Testis (tissue), 5 donors: Measurements from ENCODE around the genes COG3 and ERICH6B.

DNA sequence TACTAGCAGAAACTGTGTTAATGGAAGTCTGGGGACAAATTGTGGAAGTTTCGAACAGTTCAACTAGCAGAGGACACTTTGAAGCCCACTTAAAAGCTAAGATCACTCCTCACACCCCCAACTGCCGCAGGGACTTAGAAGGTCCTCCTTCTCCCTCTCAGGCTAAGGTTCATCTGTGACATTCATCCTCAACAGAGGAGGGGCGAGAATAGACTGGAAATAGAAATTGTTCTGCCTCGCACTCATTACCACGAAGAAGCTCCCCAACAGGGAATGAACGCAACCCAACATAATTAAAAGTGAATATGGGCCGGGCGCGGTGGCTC lies 70.4 kb downstream of the NUFIP1 start:
- PRO-cap, 3 experiments, result no peak in any of the 3 experiments
- RAMPAGE, long total RNA, 2 experiments, result no peak in any of the 2 experiments
- RRBS, result no CpG with 5 or more reads among the region's 9 CpGs

GRCh38 chr13:44922168-44922963 lies 66.9 kb downstream of the NUFIP1 start:
- PRO-cap, 3 experiments, result peak in 2 of 3 experiments; most common plus-strand start chr13:44922673 (in 2); most common minus-strand start chr13:44922566 (in 1)
- RAMPAGE, long total RNA, 2 experiments, result no peak in any of the 2 experiments
- RRBS, result no CpG with 5 or more reads among the region's 3 CpGs

GRCh38 chr13:45121319-45121681 lies 990 bp downstream of the GTF2F2 start:
- PRO-cap, 3 experiments, result no peak in any of the 3 experiments
- RAMPAGE, long total RNA, 2 experiments, result no peak in any of the 2 experiments
- RRBS, result no CpG with 5 or more reads among the region's 4 CpGs

GRCh38 chr13:45414935-45415254 lies 3.3 kb downstream of the SLC25A30 start:
- PRO-cap, 3 experiments, result no peak in any of the 3 experiments
- RAMPAGE, long total RNA, 2 experiments, result no peak in any of the 2 experiments
- RRBS, result no CpG with 5 or more reads among the region's 3 CpGs

- PRO-cap, 3 experiments, result no peak in any of the 3 experiments
- RAMPAGE, long total RNA, 2 experiments, result no peak in any of the 2 experiments
- RRBS, result no CpG with 5 or more reads among the region's 7 CpGs
Observed at GRCh38 chr13:45447084-45447607, 17.6 kb upstream of the COG3 start.

DNA sequence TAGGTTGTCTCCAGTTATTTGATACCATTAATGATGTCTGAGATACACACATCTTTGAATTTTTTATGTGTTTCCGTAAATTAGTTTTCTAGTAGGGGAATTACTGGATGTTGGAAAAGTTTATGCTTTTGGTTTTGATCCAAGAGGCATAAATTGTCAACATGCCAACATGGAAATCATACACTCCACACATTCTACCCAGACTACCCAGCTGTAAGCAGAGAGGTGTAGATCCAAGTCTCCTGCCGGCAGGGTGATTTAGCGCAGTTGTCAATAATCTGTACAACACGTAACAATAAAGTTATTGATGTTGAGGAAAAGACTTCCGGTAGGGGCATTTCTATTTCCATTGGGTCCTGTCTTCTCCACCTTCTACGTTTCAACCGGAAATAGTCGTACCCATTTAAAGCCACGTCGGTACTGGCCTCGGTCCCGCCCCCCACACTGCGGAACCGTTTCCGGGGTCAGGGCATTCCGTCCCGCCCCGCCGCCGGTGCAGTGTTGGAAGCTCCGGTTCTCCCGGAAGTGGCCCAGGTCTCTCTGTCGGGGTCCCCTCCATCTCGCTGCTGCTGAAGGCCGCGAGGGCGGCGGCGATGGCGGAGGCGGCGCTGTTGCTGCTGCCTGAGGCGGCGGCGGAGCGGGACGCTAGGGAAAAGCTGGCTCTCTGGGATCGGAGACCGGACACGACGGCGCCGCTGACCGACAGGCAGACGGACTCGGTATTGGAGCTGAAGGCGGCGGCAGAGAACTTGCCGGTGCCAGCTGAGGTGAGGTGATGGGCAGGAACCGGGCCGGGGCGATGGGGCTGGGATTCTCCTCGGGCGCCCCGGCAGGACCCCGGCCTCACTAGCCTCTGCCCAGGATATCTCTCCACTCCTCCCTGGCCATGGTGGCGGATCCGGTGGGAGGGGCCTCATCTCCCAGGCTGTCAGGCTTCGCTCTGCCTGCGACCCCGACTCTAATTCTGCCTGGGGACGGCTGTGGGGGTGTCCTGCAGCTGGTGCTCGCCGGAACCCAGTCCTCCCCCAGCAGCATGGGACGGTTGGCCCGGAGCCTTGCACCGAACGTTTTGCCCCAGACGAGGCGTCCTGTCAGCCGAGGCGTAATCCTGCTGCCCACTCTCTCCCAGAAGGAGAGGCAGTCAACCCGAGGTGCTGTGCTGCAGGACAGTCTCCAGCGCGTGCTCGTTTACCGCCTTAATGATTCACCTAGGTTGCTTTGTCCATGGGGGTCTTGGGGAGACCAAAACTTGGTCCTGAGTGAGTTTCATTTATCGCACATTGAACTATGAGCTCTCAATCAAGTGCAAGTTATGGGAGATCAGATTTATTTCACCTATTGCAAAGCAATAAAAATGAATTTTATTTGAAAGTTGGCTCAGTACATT lies at the start of gene COG3:
COG3 (plus strand) TSS at position 496 of the 1,387 bp plus-strand sequence.
- PRO-cap, 3 experiments, result peak in 3 of 3 experiments; most common plus-strand start position 472 of the sequence (in 1); most common minus-strand start position 855 of the sequence (in 2)
- RAMPAGE, long total RNA, 2 experiments, result start-site peak on the plus strand in 1 of 2 experiments, centred at position 516 of the sequence, 1,018 reads per replicate; start-site peak on the minus strand in 1 of 2 experiments, centred at position 856 of the sequence, 8 reads per replicate
- RRBS, result 1% methylated on average over 28 of the region's 78 CpGs

DNA sequence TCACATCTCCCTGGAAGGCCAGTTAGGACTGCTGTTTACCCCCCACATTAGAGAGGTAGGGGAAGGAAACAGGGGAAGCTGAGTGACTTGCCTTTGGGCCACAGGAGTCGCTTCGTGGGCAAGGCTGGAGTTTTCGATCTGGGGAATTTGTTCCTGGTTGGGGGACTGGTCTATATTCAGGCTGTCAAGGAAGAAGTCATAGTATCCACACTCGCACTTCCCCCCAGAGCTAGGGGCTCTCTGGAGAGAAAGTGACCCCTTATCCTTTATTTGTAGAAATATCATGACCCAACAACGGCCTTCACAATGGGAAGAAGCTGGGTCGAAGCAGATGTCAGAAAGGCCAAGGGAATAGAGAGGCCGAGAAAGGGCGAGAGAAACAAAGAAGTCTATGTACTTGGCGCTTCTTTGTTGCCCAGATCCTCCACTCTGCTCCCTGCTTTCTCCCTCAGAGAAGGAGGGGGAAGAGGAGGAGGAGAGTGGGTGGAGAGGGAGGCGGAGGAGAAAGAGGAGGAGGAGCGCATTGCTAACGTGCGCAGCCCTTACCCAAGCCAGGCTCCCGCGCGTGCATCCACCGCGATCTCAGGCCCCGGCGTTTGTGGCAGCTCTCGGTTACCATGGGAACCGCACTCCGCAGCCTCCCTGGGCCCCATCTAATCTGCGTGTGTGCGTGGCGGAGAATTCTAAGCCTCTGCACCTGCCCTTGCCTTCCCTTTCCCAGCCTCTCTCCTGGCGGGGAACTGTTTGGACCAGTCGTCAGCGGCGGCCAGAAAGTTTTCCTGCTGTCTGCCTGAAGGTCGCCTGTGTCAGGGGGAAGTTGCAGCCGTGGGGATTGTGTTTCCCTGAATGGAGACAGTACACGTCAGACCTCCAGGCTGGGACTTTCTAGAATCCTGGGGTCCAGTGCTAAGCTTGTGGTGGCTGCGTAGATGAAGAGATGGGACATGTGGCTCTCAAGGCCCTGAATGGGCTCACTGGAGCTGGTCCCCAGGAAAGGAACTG lies at the start of gene ERICH6B:
ERICH6B (minus strand) TSS at position 601 of the 1,002 bp plus-strand sequence.
- PRO-cap, 3 experiments, result peak in 3 of 3 experiments; most common plus-strand start position 570 of the sequence (in 3); most common minus-strand start position 431 of the sequence (in 3)
- RAMPAGE, long total RNA, 2 experiments, result start-site peak on the minus strand in 1 of 2 experiments, centred at position 574 of the sequence, 33 reads per replicate
- RRBS, result no CpG with 5 or more reads among the region's 34 CpGs

DNA sequence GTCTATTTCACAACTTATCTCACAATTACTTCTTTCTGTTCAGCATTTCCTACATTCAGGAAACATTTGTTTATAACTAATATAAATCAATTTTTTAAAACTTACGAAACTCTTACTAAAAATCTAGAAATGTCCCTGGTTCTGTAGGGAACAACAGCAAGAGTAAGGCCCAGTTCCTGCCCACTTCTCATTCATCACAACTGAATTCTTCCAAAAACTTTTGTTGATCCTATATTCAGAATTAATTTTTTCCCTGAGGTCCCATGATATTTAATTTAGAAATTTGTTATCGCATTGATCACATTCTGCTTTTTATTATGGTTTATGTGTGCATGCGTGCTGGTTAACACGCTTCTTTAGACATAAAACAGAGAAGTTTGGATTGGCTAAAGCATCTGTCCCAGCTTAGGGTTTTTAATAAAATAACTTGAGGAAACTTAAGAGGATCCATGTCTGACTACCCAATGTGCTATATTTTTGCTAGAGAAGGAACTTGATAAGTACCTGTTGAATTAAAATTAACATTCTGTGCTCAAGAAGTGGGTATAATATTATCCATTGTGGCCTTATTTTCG lies 18.8 kb upstream of the CPB2 start:
- PRO-cap, 3 experiments, result no peak in any of the 3 experiments
- RAMPAGE, long total RNA, 2 experiments, result no peak in any of the 2 experiments
- RRBS, result no CpG with 5 or more reads among the region's 5 CpGs

DNA sequence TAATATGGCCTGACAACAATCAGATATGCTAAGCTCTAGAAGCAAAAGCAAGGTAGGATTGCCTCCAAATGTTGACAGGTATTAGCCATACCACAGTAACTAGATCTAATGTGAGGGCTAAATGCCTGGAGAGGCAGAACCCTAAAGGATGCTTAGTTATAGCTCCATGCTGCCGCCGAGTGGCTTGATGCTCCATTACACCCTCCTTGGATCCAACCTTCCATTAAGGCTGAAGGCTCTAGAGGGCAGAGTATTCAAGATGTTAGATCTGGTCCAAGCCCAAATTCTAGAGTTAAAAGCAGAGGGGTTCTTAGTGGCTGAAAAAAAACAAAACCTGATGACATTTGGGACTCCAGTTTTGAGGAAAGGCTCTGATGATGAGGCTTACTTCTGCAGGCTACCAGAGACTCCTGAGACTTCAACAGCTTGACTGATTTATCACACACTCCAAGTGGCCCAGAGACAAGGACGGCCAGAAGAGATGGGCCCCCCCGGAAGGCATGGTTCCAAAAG lies 21.8 kb upstream of the CPB2 start:
- PRO-cap, 3 experiments, result no peak in any of the 3 experiments
- RAMPAGE, long total RNA, 2 experiments, result no peak in any of the 2 experiments
- RRBS, result no CpG with 5 or more reads among the region's 4 CpGs

DNA sequence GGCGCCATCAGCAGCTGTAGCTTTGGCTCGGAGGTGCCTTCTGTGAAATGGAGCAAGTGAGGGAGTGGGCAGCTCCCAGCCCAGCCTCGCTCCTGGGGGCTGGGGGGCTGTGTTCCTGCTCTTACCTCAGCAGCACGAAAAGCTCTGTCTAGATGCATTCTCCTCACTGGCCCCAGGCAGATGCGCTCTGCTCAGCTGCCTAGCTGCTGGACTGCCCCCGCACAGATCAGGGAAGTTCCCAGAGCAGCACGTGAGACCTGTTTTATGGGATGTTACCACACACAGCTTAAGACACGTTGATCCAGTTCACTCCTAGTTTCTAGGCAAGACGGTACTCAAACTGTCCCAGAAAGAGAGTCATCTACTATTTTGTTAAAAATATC lies 13.6 kb downstream of the LCP1 start:
- PRO-cap, 3 experiments, result peak in 3 of 3 experiments; most common plus-strand start position 260 of the sequence (in 1); most common minus-strand start position 168 of the sequence (in 3)
- RAMPAGE, long total RNA, 2 experiments, result start-site peak on the minus strand in 1 of 2 experiments, centred at position 177 of the sequence, 19 reads per replicate
- RRBS, result no CpG with 5 or more reads among the region's 9 CpGs

GRCh38 chr13:46295167-46296120 lies 83.7 kb downstream of the LRRC63 start:
- PRO-cap, 3 experiments, result no peak in any of the 3 experiments
- RAMPAGE, long total RNA, 2 experiments, result no peak in any of the 2 experiments
- RRBS, result no CpG with 5 or more reads among the region's 9 CpGs

GRCh38 chr13:46321396-46321987 lies 65.6 kb downstream of the RUBCNL start:
- PRO-cap, 3 experiments, result no peak in any of the 3 experiments
- RAMPAGE, long total RNA, 2 experiments, result no peak in any of the 2 experiments
- RRBS, result no CpG with 5 or more reads among the region's 11 CpGs

DNA sequence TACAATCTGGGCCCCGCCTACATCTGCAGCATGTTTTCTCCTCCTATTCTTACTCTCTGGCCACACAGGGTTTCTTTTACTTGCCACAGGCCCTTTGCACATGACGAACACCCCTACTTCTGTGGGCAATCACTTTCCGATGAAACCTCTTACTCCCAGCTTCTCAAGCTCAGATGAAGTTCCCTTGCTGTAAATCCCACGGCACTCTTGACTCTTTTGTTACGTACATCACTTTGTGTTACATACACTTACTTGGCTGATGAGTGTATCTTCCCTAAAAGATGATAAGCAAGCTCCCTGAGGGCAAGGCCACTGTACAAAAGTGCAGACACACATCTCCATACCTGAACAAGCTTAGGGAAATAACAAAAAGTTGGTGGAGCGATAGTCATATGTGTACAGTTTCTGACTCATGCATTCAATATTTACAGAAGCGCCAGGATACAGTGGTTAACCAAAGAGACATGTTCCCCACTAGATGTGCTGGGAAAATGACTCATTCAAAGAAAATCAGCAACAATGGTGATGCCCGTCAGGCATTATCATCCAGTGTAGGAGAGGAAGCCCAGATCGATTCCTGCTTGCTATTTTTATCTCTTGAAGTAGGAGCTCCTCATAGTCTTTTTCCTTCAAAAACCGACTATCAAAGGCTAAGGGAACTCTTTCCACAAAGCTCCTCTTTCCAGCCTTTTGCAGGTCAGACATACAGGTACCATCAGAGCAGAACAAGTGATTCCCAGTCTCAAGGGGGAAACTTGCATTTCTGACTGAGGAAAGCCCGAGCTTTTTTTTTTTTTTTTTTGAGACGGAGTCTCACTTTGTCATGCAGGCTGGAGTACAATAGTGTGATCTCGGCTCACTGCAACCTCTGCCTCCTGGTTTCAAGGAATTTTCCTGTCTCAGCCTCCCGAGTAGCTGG lies 32.3 kb downstream of the RUBCNL start:
- PRO-cap, 3 experiments, result no peak in any of the 3 experiments
- RAMPAGE, long total RNA, 2 experiments, result no peak in any of the 2 experiments
- RRBS, result no CpG with 5 or more reads among the region's 14 CpGs

- PRO-cap, 3 experiments, result peak in 1 of 3 experiments; most common plus-strand start chr13:46378630 (in 1); most common minus-strand start chr13:46378573 (in 1)
- RAMPAGE, long total RNA, 2 experiments, result no peak in any of the 2 experiments
- RRBS, result no CpG with 5 or more reads among the region's 2 CpGs
Observed at GRCh38 chr13:46378431-46378886, 8.6 kb downstream of the RUBCNL start.

DNA sequence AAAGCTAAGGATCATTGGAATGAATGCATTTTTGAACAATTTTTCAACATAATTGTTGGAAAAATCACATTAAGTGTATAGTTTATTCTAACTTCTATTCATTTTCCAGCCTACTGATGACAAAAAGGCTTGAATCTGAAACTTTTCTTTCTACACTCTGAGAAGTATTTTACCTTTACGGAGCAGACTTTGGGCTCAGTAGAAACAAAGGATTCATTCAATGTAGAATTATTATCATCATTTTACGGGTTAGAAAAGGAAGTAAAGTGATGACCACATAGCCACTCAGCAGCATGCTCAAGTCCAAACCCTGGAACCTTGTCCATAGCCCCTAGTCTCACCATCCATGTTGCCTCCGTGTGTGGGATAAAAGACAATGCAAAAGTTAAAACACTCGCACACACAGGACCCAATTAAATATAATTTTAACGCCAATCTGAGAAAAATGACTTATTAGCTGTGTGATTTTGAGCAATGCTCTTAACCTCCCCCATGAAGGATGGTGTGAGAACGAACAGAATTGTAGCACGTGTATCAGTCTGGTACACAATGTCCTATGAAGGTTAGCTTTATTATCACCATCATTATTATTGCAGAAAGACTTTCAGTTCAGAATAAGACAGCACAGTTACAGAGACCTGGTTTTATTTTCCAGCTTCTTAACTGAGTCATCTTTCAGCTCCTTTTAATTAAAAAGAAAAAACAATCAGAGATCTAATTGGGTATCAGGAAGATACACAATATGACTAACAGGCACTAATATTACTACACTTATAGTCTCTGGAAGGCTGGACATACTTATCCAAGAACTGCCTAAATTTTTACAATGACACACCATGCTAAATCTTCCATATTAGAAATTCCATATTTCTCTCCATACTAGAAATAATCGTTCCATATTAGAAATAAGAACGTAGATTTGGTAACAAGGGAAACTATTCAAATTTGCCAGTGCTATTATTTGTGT lies 2.2 kb downstream of the RUBCNL start:
- PRO-cap, 3 experiments, result peak in 2 of 3 experiments; most common plus-strand start position 607 of the sequence (in 2)
- RAMPAGE, long total RNA, 2 experiments, result no peak in any of the 2 experiments
- RRBS, result no CpG with 5 or more reads among the region's 9 CpGs

GRCh38 chr13:46687660-46688093 lies 109.3 kb downstream of the ESD start:
- PRO-cap, 3 experiments, result no peak in any of the 3 experiments
- RAMPAGE, long total RNA, 2 experiments, result no peak in any of the 2 experiments
- RRBS, result no CpG with 5 or more reads among the region's 2 CpGs

DNA sequence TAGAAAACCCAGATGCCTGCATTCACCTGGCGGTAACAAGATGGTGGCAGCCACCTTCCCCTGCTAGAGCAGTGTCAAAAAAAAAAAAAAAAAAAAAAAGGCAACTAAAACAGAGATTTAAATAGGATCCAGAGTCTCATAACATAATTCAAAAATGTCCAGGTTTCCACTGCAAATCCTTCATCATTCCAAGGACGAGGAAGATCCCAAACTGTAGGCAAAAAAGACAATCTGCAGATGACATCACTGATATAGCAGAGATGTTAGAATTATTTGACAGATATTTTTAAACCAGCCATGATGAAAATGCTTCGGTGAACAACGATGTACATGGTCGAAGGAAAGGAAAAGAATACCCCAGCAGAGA lies 70.2 kb downstream of the ESD start:
- PRO-cap, 3 experiments, result no peak in any of the 3 experiments
- RAMPAGE, long total RNA, 2 experiments, result no peak in any of the 2 experiments
- RRBS, result no CpG with 5 or more reads among the region's 5 CpGs

GRCh38 chr13:47546155-47546686 lies 454.9 kb downstream of the SUCLA2 start:
- PRO-cap, 3 experiments, result no peak in any of the 3 experiments
- RAMPAGE, long total RNA, 2 experiments, result no peak in any of the 2 experiments
- RRBS, result no CpG with 5 or more reads among the region's 3 CpGs

DNA sequence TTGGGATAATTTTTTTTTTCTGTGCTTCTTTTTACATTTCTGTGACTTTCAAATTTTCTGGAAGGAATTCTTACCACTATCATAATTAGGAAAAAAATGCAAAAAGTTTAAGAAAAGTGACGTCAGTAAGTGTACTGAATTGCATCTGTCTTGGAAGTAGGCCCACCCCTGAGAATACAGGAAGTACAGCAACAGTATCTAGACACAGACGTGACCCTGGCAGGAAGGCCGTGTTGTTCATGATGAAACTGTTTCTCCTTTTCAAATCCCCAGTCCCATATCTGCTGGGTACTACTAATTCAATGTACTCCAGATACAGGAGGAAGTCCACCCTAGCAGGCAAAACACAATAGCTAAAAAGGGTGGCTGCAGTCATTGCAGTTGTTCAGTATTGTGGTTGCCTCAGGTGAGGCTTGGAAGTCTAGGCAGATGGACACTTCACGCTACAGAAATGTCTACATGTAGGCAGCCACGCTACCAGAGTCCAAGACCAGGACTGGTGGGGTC lies 49.5 kb upstream of the MED4 start:
- PRO-cap, 3 experiments, result no peak in any of the 3 experiments
- RAMPAGE, long total RNA, 2 experiments, result no peak in any of the 2 experiments
- RRBS, result no CpG with 5 or more reads among the region's 5 CpGs

GRCh38 chr13:48359927-48360484 lies 52.9 kb downstream of the LPAR6 start:
- PRO-cap, 3 experiments, result no peak in any of the 3 experiments
- RAMPAGE, long total RNA, 2 experiments, result no peak in any of the 2 experiments
- RRBS, result no CpG with 5 or more reads among the region's 1 CpG